Placental pericyte (primary cell): ENCODE measurements around a stretch of chr9.

DNA sequence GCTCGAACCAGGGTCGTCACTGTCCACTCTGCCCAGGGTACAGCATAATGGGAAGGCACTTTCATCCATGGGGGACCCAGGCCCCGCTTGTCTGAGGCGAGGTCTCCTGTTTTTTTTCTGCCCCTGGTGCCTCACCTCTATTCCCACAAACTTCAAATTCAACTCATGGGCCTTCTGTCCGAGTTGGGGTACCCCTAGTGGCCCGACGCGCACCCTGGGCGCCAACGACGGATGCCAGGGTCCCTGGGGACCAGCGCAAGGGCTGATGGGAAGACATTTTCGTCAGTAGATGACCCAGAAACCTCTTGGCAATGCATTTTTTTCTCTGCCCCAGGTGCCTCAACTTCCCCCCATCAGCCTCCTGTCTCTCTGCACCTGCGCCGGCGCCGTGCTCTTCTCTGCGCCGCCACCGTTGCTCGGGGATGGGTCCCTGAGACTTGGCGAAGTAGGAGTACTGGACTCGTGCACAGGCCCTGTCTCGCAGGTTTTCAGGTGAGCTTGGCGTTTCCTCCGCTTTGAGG is 168.6 kb upstream of the ZNG1F start:
- CAGE, long polyA plus RNA, result no peak

- CAGE, long polyA plus RNA, result no peak
Measured at GRCh38 chr9:42365745-42366089, 182.3 kb downstream of the SPATA31A6 start.

GRCh38 chr9:62800501-62800957 is 1610.7 kb downstream of the SPATA31A7 start:
- CAGE, long polyA plus RNA, result no peak

DNA sequence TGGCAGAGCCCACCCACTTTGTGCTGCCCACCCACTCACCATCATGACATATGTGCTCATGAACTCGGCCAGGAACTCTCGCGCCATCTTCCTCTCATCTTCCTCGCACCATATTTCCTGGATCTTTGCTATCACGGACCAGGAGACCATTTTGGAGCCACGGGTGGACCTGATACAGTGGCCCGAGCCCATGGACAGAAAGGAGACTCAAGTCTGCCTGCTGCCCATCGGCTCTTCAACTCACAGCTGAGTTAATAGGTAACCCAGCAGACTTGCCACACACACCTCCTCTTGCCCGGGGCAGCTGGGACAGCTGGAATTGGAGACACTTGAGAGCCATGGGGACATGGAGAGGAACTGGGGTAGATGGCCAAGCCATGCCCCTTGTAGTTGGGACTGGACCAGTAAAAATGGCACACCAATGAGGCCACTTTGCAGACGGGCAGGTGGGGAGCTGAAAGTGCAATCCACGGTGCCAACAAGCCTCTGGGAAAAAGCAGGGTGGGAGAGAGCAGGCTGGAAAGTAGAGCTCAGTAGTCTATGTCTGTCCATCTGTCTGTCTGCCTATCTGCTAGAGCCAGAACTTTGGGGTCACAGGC is 1958.2 kb downstream of the FOXD4L5 start:
- CAGE, long polyA plus RNA, result no peak

DNA sequence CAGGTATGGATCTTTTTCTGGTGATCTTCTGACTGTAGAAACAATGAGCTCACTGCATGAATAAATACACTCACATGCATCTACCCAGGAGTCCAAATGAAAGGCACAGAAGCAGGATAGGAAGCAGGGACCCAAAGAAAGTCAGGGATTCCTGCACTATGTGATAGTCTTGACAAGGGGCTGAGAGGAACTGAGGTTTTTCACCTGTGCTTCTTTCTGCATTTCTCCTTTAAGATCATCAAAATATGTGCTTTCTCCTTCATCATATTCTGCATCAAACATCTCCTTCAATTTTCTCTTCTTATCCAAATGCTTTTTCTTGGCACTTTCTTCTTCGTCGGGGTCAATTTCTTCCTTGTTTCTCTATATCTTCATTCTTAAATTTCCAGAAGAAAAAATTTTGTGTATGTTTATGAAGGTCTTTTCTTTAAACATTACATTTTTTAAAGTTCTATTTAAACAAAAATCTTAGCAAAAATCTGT is 1906.0 kb downstream of the FOXD4L5 start:
- CAGE, long polyA plus RNA, result no peak

- CAGE, long polyA plus RNA, result no peak
Measured at GRCh38 chr9:63780895-63781248, 1504.1 kb downstream of the FOXD4L5 start.

DNA sequence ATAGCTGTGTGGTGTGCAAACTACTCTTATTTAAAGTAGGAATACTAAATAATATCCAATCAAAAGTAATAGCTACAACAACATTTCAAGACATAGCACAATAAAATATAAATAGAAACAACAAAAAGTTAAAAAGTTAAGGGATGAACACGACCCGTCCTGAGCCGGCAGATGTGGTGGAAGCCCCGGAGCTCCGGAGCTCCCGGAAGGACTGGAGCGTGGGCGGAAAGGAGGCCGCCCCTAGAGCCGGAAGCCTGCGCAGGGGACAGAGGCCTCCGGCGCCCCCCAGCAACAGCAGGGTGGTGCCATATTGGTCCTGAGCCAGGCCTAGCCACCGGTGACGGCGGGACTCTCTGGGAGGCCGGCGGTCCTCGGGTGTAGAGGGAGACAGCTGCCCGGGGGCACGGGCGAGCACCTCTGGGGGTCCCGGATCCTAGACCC is 1472.3 kb downstream of the FOXD4L5 start:
- CAGE, long polyA plus RNA, result no peak

DNA sequence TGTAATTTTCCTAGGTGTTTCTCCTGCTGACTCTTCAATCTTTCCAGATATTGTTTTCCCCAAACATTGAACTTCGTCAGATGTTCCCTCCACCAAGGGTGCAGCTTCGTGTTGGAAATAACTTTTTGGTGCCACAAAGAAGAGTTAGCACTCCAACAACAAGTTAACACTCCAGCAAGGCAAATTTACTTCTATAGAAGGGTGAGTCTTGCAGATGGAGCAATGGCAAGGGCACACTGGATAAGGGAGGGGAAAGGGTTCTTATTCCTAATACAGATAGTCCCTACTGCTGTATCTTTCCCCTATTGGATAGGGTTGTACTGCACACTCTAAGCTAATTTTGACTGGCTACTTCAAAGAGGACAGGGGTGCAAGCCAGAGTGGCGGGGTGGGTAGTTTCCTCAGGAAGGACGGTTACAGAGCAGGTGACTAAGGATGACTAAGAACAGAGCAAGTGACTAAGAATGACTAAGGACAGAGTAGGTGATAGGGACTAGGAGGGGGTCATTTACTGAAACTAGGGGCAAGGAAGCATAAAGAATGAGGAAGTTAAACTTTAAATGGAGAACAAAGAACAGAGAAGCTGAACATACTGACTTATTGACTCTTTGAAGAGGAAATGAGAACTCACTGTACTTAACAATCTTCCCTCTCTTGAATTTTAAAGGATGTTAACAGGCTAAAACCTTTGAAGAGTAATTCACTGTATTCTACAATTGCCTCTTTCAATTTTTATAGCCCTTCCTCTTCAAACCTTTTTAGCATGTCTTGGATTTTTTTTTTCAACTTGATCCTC is 414.5 kb downstream of the FOXD4L5 start:
- CAGE, long polyA plus RNA, result no peak

DNA sequence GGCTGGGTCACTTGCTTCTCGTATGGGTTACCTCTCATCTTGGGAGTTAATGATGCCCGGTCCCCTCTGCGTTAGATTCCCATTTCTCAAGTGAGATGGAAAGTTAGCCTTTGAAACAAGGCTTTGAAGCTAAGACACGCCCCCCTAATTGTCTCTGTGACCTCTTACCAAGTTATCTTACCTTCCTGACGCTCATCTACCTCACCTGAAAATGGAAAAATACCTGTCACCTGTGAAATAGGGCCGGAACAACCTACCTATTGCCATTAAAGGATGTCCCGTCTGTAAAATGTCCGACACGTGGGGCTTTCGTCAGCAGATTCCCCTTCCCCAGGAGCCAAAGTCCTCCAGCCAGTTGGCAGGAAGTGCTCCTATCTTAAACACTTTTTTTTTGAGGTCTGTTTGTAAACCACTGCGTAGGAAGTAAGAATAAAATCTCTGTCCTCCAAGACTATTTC is 557 bp downstream of the ZNG1E start:
- CAGE, long polyA plus RNA, result no peak

- CAGE, long polyA plus RNA, result no peak
Measured at GRCh38 chr9:66152887-66153424, 416.0 kb downstream of the FOXD4L4 start.

- CAGE, long polyA plus RNA, result no peak
Measured at GRCh38 chr9:67726254-67726430, 132.6 kb upstream of the ANKRD20A1 start.

DNA sequence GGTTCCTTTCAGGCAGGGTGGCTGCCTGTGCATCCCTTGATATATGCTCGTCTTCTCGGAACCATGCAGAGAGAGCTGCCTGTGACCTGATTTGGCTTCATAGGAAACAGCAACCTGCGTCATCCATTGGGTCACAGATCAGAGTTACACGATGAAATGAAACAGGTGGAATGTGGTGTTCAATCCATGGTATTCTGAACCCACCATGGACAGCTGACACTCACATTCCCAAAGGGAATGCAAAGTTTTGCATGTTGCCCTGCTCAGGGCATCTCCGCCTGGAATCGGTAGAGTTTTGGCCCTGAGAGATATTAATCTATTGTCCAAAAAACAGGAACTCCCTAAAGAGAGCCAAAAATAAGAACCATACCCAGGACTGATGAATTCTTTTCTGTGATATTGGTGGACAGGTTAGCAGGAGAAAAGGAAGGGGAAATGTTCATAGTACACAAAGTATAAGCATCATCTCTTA is 85.6 kb downstream of the TMEM252 start:
- CAGE, long polyA plus RNA, result no peak

GRCh38 chr9:68500310-68501441 is 40.0 kb downstream of the TMEM252 start:
- CAGE, long polyA plus RNA, result no peak

DNA sequence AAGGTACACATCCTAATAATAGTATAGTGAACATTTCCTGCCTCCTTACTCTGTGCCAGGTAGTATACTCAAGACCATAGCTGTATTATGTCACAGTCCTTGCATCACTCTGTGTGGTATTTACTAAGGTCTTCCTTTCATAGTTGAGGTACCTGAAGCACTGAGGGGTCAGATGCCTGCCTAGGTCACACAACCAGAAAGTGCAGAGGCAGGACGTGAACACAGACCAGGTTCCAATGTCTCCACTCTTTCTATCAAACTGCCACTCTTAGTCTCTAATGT is 64.3 kb upstream of the PIP5K1B start:
- CAGE, long polyA plus RNA, result no peak

DNA sequence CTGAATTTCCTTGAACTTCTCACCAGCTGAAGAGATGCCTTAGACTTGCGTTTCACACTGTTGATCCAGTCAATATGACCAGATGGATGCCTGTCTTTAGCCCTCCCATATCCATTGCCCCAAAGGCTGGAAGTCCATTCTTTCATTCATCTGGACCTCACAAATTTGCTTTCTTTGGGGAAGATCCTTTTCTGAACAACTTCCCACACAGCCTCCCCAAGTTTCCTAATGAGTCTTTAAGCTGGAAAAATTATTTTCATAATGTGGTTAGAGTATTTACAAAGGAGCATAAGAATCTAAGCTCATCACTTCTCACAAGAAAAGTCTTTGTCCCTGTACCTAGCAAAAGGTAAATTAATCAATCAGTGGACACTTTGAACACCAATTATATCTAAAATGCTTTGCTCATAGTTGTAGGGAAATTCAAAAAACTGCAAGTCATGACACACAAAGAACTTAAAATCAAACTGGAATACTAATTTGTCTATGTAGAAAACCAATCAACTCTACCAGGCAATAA is 98.4 kb downstream of the PABIR1 start:
- CAGE, long polyA plus RNA, result no peak

DNA sequence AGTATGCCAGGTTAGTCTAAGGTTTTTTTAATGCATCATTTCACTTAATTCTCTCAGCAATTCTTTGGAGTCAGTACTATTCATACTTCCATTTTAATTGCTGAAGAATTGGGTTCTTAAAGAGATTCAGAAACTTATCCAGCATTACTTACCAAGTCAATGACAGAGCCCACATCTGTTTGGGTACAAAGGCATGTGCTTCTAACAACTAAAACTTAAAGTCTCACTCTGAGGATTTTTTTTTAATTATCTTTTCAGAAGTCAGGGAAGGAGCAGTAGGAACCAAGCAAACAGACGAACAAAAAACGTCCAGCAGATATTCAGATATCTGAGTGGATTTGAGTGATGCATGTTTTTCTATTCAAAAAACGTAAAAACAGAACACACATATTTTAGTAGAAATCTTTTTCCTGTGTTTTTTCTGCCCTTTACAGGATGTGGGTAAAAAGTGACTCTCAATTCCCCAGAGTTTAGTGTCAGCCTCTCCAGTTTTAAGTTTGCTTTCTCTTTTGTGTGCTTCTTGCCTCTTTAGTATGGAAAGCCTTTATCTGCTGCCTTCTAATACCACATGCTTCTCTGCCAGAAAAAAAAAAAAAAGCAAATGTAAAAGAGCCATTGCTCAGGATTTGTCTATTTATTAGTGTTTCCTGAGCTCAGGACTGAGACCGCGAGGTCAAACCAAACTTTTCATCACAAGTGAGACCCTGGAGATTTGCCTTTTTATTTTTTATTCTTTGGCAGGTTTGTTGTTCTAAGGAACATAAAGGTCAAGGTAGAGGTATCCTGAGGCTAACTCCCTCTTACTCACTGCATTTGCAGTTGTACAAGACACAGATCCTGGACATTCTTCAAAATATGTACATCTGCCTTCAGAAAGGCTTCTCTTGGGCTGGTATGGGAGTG is 116.2 kb downstream of the PABIR1 start:
- CAGE, long polyA plus RNA, result no peak

GRCh38 chr9:68917478-68918092 is 96.3 kb downstream of the PRKACG start:
- CAGE, long polyA plus RNA, result no peak

GRCh38 chr9:68979456-68980331 is 34.2 kb downstream of the PRKACG start:
- CAGE, long polyA plus RNA, result no peak

- CAGE, long polyA plus RNA, result no peak
Measured at GRCh38 chr9:69019969-69020329, 6.0 kb upstream of the PRKACG start.

DNA sequence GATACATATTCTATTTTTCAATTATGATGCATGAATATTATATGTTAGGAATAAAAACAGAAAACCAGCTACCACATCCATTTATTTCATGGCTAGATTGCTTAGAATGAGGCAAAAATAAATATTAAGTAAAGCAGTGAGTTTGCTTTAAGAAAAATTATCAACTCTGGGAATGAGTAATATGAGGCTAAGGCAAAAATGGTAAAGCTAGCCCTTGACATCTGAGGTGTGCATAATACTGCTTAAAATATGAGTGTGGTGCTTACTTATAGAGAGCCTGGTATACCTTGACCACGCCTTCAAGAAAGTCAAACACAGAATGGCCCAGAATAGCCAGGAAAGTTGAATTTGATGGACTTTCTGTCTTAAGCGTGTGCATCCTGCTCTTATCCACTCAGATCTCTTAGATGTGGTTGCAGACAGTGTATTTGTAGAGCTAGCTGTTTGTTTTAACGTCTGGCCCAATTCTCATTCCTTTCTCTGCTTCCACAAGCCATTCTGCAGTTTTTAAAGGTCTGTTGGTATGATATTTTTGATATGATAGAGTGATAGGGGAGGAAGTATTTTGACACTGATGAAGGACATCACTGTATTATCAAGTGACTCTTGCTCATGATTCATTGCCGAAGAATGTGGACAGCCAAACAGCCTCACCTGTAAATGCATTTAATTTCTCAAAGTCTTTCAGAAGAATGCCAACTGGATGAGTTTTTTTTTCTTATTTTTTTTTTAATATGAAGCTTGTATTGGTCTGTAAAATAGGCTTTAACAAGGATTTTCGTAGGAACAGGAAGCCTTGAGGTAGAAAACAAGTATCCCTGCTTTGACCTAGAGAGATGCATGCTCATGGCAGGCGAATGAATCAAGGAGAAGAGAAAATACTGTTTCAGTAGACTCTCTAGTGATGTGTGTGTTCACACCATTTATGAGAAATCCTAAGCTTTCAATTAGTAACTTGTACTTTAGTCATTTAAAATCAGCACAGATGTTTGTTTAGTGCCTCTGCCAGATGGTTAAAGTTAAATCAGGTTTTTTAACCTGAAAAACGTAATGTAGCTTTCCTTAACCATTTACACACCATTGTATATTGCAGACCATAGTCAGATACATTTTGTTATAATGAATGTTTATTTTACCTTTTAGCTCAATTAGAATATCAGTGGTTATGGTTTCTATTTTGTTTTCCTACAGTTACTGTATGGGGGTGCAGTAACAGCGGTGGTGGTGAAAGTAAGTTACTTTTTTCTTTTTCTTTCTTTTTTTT is 4.6 kb downstream of the TJP2 start:
- CAGE, long polyA plus RNA, result no peak